Type B pancreatic cell (in vitro differentiated cells): Measurements from ENCODE around the gene RIOK3.

DNA sequence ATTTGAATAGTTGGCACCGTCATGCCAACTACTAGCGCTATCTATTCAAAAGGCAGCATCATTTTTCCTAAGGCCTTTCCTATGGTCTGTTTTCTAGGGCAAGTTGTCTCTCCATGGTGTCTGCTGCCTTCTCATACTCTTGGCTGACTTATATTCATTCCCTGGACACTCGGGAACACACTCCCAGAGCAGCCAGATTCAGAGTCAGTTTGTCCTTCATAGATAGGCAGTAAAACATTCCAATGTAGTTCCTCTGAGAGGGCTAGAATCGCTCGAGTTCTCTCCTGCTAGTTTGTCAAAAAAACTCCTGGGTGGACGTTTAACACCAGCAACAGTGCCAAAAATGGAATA is 129.2 kb upstream of the CTAGE1 start:
- PRO-cap = no peak

- PRO-cap = no peak
Measured at GRCh38 chr18:22559779-22560462, 142.2 kb upstream of the CTAGE1 start.

GRCh38 chr18:23135608-23136456 is 547 bp downstream of the CABLES1 start:
- PRO-cap = bidirectional peak, plus-strand start at chr18:23135752, minus-strand start at chr18:23135534; bidirectional peak, plus-strand start at chr18:23136050, minus-strand start at chr18:23136015

GRCh38 chr18:23136457-23136794 is 1.1 kb downstream of the CABLES1 start:
- PRO-cap = no peak

DNA sequence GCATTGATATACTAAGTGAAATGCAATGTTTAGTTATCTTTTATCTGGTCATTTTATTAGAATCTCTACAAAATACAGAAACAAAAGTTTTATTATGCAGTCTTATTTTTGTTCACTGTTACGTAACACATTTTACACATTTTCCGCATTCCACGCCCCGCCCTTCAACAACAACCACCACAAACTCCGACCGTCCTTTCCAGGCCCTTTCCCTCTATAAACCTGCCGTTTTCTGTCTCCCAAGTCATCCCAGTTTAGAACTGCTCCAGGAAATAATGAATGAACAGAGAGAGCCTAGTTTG is 479 bp upstream of the RIOK3 start:
- PRO-cap = bidirectional peak, plus-strand start at position 177 of the sequence, minus-strand start at position 213 of the sequence

- PRO-cap = bidirectional peak, plus-strand start at chr18:23453287, minus-strand start at chr18:23453184; bidirectional peak, plus-strand start at chr18:23453432, minus-strand start at chr18:23453413
Measured at GRCh38 chr18:23452959-23453683, at the start of gene RIOK3. RIOK3 (plus strand) TSS chr18:23453287.

- PRO-cap = no peak
Measured at GRCh38 chr18:23460891-23461547, 7.9 kb downstream of the RIOK3 start.

DNA sequence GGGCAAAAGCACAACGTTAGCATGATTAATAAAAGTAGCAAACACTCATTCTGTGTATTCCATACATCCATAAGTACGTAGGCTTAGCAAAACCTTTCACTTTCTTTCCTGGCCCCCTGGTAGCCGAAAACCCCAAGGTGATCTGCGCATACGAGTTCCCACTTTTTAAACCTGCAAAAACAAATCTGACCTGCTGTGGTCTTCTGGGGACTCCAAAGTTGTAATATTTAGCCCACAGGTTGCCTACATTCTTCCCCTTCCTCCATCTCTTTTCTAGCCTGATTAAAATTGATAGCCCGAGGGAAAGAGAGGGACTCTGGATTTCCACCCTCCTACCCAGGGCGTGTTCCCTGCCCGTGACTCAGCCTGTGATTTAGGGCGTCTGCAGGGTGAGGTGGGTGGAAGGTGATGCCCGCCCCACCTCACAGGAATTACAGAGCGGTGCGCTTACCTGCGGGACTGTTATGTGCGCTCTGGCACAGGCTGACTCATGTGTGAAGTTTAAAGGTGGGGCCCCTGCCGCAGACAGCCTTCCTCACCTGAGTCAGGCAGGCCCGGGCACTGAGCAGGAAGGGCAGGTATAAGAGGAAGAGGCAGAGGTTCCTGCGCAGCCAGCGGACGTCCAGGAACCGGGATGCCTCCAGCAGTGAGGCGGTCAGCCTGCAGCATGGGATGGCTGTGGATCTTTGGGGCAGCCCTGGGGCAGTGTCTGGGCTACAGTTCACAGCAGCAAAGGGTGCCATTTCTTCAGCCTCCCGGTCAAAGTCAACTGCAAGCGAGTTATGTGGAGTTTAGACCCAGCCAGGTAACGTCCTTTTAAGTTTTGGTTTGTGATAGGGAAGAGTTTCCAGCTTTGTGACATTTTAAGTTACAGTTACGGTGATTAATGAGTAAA is 141.9 kb upstream of the TTC39C start:
- PRO-cap = unidirectional peak, plus-strand start at position 610 of the sequence

GRCh38 chr18:23891510-23891886 is 123.1 kb upstream of the TTC39C start:
- PRO-cap = no peak

DNA sequence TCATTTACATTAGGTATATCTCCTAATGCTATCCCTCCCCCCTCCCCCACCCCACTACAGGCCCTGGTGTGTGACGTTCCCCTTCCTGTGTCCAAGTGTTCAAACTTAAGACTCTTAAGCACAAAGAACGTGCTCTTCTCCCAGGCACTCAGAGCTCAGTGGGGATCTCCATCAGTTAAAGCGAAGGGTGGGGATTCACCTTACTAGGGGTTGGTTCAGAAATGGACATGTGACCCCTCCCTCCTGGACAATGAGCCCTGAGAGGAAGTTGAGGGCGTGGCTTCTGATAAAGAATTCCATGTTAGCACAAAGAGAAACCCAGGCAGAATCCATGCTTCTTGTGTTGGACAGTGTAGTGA is 78.2 kb upstream of the TTC39C start:
- PRO-cap = no peak

DNA sequence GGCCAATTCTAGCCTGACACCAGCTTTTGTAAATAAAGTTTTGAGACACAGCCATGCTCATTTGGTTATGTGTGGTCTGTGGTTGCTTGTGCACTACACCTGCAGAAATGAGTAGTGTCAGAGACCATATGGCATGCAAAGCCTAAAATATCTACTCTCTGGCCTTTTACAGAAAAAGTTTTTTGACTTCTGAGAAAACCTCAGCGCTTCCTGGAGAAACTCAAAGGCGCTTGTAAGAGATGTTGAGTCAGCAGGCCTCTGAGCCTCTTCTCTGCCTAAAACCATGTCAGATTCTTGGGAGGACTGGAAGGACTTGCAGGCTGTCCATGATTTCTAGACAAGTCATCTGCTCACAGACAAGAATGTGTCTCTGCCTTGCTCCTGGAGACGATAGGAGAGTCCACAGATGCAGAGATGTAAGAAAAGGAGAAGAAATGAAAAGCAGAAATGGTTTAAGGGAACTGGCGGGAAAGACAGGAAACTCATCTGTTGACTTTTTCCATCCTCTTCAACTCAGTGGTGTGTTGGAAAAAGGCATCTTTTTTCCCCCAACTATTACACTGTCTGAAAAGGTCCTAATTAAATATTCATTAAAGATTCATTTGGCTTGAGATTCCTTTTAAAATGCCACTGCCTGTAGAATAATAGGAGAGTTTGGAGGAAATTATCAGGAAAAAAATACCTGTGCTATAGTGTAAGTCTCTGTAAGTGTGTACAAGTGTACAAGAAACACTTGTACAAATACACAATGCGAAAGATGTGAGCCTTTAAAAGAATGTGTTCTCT is 5.3 kb downstream of the TTC39C start:
- PRO-cap = no peak

- PRO-cap = no peak
Measured at GRCh38 chr18:24048827-24049456, 34.4 kb downstream of the TTC39C start.

DNA sequence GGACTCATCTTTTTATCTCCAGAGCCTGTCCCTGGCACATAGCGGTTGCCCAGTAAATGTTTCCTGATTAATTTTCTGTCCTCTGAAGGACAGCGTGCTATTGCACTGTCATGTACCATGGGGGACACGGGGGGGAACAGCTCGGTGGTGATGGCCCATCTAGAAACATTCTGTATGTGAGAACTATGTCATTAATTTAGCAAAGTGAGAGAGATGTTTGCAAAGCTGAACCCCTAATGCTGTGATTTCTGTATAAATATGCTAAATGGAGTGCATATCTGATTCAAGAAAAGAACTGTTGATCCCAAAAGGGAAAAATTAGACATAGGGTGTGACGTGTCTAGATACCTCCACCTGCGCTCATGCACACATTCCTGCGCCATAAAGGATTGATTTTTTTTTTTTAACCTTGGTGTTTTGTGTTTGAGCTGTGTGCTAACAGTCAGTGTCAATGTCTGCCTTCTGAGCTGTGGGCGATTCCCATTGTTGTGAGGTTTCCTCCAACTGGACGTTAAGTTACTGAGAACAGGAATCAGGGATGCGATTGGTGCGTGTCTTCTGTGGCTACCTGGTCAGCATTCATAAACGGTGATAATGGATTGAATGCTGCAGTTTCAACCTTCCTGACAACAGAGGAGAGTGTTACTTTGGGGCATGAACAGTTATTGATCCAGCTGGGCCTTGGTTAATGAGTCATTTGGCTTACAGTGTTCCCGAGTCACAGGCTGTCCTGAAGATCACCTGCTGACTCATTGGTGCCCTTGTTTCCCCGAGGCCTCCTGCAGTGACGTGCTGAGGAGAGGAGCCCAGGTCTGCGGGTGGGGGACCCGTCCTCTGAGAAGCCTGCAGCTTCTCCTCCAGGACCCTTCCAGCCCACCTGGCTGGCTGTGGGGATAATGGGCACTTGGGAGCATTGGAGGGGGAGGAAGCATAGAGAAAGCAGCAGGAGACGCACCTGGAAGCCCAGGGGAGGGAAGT is 26.0 kb upstream of the CABYR start:
- PRO-cap = unidirectional peak, plus-strand start at position 782 of the sequence

GRCh38 chr18:25288835-25289306 is 63.1 kb downstream of the ZNF521 start:
- PRO-cap = no peak

- PRO-cap = no peak
Measured at GRCh38 chr18:25726207-25726968, 364.0 kb downstream of the SS18 start.

GRCh38 chr18:26090789-26091723 is 643 bp upstream of the SS18 start:
- PRO-cap = bidirectional peak, plus-strand start at chr18:26090899, minus-strand start at chr18:26090609; unidirectional peak, minus-strand start at chr18:26091304

GRCh38 chr18:26440374-26440957 is 107.9 kb downstream of the KCTD1 start:
- PRO-cap = no peak

DNA sequence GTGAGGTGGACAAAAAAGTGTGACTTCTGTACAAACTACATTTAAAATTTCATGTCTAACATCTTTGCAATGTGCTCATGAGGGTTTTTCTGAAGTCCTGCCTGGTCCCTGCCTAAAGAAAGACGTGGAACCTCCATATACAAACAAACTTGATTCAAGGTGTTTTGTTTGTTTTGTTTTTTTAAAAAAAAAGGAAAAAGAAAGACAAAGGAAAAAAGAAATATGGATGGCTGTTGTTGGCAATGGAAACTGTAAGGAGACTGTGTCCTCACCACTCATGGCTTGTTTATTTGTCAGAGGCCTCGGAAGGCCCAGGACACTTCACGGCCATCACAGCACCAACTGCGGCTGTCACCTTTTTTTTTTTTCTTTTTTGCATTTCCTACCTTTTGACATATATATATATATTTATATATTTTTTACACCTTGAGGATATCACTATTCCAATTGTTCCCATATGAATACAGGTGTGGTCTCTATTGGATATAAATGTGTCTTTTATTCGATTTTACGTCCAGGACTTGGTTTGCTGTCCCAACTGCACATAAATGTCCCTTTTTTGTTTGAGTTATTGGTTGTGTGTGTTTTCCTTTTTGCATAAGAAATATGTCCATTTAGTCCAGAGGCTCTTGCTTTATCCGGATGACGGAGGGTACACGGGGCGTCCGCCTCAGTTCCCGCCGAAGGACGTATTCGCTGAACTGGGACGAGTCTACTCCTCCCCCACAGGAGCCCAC is 93.1 kb downstream of the KCTD1 start:
- PRO-cap = no peak

DNA sequence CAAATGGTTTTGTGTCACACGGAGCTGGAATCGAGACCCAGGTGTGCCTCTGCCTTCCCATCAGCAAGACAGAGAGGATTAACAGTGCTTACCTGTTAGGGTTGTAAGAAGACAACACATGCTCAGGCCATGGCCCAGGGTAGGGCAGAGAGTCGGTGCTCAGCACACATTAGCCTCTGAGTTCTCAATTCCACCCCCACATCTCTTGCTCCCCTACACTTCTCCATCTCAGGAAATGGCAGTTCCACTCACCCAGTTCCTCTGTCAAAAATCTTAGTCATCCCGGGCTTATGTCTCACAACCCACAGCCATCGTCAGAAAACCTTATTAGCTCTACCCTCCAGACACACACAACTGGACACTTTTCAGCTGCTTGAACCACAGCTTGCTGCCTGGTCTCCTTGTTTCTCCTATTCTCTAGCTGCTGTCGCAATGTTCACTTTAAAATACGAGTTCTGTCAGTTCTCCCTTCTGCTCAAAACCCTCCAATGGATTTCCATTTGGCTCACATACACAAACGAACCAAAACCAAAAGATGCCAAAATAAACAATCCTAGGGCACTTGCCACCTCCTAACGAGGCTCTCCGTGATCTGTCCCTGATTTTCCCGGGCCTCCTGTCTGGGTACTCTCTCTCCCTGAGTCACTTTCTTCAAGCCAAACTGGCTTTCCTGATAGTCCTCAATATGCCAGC is 89.7 kb downstream of the KCTD1 start:
- PRO-cap = unidirectional peak, minus-strand start at position 202 of the sequence

DNA sequence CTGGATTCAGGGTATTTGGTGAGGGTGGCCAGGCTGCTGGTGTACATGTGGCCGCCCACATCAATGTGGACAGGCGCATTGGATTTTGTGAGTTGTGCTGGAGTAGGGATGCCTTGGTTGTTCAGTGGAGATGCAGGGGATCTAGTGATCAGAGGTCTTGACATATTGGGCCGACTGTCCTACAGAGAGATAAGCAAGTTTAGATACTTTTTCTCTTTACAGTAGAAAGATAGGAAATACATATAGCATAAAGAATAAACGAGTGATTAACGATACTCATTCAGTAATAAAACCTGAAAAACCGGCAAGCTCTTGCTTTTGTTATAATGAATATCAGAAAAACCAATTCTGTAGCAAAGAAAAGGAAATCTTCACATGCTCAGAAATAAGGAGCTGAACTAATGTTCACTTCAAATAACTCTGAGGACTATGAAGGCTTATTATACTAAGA is 47.3 kb downstream of the KCTD1 start:
- PRO-cap = no peak